ENCODE measurements around the genes AFAP1 and ACOX3.

DNA sequence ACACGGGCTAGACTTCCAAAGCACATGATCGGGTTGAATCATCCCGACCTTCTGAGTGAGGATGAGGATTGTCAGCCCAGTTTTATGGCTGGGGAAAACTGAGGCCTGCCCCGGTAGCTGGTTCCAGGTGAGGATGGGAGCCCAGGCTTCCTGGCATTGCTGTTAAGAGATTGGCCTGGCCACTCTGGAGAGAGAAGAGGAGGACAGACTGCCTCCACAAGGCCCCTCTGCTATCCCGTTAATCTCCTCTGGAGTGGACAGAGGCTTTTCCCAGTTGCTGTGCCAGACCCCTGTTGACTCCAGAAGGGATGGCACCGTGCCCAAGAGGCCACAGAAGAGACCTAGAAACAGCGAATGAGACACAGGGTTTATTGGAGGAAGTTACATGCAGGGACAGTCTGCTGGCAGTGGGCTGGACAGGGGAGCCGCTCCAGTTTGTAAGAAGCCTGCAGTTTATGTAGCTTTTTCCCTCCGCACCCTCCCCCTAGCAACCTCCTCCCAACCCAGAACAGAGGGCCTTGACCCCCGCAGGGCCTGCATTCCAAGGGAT lies 216.6 kb upstream of the PSAPL1 start:
- PRO-cap, result no peak
- RAMPAGE, long total RNA, result no peak

- PRO-cap, result no peak
- RAMPAGE, long total RNA, result no peak
These were observed 224.8 kb upstream of the PSAPL1 start for GRCh38 chr4:7659445-7659921.

DNA sequence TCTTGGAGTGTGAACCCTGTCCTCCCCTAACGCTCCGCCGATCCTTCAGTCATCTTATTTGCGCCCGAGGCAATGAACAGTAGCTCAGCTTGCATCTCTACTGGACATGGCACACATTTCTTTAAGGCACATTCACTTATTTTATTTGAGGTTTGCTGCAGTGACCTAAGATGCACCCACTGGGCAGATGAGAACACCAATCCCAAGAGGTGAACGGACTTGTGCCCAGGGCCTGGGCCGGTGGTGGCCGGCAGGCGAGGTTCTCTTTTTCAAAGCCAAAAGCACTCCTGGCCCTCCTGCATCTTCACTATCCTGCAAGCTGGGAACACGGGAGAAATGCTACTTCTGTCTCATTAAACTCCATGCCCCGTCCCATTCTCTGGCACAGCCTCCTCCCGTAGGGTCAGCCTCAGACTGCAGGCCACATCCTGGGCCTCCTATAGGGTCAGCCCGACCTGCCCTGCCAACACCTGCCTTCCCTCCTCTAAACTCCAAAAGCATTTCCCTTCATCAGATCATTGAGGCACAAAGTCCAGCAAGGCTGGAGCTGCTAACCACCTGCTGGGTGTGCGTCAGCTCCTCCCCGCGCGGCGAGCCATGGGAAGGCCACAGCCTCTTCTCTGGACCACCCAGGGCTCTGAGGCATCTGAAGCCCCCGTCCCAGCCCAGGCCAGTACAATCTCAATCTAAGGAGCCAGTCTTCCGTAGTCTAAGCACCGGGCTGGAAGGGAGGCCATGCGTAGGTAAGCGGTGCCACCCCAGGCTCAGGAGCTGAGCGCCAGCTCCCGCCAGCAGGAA lies 166.1 kb downstream of the AFAP1 start:
- PRO-cap, result no peak
- RAMPAGE, long total RNA, result no peak

- PRO-cap, result no peak
- RAMPAGE, long total RNA, result no peak
These were observed 150.5 kb downstream of the AFAP1 start for GRCh38 chr4:7789052-7789580.

DNA sequence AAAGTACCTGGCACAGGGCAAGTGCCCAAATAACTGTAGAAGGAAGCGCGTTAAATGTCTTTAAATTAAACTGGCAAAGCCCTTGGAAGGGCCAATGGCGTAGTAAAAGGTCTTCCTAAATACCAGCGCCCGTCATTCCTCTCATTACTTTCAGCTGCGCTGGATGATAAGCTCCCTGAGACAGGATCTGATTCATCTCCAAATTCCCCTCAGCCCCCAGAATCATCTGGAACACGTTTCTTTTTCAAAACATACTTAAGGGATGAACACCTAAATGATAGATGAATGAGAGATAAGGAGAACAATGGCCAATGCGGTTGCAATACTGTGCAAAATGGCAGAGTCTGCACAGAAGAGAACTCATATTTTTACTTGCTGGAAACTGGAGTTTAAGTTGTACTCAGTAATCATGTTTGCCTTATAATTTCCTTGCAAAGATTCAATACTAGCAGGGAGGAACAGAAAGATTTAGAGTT lies 95.0 kb downstream of the AFAP1 start:
- PRO-cap, result no peak
- RAMPAGE, long total RNA, result no peak

DNA sequence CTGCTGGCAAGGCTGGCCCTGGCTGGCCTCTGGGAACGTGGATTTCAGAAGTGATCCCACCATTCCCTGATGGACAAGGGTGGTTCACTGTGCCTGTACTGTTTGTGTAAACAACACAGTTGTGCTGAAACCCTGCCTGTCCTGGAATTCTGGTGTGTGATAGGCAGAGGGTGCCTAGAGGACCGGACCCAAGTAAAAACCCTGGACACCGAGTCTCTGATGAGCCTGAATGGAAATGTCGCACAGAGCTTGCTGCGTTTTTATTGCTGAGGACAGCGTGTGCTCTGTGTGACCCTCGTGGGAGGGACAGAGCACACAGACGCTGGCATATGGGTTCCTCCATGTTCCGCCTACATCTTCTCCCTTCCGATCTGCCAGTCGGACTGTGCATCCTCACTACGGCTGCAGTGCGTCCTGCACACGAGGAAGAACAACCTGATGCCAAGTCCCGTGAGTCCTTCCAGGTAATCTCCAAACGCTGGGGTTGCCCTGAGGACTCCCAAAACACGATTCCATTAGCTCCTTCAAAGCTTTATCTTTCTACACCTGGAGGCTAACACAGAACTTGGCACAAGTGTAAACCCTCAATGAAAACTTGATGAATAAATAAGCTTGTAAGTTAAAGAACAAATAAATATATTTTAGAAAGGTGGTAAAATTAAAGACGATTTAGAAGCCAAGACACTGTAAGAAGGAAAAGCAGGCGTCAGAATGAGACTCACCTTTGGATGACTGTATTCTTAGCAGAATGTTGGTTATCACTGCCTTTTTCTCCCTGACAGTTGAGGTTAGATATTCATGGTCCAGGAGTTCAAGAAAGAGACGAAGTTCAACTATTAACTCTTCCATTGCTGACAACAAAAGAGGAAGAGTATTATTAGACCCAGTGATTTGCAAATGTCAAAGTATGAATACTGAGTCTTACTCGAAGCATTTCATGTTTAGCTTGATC lies 68.2 kb downstream of the AFAP1 start:
- PRO-cap, result no peak
- RAMPAGE, long total RNA, result no peak

DNA sequence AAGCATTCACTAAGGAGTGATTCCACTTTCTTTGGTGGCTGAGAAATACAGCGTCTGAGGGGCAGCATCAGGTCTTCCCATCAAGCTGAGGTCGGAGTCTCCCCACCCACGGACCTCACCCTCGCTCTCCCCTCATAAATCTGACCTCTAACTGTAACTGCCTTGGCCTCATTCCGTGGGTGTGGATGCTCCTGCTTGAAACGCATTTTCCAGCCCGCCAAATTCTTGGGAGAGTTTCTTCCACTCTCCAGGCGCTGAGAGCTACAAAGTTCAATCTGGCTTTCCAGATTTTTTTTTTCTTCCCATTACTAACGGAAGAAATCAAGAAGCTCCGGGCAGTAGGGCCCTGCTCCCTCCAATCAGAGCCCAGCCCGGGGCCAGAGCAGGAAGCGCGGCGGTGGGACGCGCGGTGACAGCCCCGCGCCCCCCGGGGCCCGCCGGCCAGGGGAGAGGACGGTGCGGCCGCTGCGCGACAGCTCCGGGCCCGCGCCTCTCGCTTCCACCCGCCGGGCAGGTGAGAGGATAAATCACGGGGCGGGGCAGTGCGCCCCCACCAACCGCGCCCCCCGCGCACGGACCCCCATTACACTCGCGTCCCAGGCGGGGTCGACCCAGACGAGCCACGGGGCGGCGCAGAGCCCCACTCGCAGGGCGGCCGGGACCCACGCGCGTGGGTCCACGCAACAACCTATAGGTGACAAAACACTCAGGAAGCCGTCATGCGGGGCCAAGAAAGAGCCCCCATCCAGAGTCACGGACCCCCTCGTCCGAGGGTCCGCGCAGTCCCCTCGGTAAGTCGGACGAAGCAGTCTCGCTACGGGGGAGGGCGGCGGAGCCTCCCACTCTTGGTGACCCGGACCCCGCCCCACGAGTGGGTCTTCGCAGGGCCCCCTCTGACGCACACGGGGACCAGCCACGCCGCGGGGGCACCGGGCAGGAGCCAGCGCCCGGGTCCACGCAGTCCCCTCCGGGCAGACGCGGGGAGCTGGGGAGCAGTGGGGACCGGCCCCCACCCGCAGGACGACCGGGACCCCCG lies 896 bp downstream of the AFAP1 start:
- PRO-cap, result no peak
- RAMPAGE, long total RNA, result no peak

- PRO-cap, result no peak
- RAMPAGE, long total RNA, result no peak
These were observed at the start of gene AFAP1 for GRCh38 chr4:7939483-7940299. TSS of gene AFAP1 (minus strand) at chr4:7939861.

DNA sequence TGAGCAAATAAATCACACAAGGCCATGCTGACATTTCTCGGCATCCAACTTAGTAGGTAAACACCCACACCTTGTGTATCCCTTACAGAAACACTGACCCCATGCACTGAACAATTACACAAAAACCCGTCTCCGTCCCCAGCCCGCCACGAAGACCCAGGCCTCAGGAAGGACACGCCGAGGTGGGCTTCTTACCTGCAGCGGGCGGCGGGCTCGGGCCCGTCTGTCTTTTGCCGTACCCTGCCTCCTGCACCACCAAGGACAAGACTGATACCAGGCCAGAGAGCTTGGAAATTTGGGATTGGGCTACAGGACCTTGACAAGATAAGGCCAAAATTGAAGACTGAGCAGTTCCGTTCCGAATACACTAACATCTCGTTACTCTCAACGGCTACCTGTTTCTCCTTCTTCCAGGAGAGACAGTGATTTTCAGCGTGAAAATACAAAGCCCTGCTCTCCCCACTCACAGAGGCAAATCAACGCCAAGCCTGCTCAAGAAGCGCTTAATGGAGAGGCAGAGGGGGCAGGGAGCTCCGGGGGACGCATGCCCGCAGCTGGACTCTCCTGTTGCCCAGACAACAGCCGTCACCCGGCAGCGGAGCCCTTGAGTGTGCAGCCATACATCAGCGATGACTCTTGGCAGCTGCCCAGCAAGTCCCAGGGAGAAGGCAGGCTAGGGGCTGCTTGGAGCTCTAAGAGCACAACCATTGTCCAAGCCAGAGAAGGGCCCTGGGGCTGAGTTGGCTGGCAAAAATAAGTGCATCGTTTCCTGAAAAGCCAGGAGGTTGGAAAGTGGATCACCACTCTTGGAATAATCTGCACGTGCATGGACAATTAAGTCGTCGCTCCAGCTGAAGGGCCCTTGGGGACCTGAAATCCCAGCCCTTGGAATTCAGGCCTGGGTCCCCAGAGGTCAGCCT lies 70.8 kb upstream of the AFAP1 start:
- PRO-cap, result no peak
- RAMPAGE, long total RNA, result no peak

DNA sequence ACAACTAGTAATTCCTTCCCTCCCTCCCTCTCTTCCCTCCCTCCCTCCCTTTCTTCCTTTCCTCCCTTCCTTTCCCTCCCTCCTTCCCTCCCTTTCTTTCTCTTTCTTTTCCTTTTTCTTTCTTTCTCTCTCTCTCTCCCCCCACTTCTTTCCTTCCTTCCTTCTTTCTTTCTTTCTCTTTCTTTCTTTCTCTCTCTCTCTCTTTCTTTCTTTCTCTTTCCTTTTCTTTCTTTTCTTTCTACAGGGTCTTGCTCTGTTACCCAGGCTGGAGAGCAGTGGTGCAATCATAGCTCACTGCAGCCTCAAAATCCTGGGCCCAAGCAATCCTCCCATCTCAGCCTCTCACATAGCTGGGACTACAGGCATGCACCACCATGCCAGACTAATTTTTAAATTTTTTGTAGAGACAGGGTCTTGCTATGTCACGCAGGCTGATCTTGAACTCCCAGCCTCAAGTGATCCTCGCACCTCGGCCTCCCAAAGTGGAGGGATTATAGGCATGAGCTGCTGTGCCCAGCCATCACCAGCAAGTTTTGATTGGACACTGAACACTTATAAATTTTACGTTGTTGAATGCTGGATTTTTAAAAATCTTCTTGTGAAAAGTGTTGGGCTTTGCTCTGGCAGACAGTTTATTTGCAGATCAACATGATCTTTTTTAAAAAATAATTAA lies 63.6 kb downstream of the ABLIM2 start:
- PRO-cap, result no peak
- RAMPAGE, long total RNA, result no peak

DNA sequence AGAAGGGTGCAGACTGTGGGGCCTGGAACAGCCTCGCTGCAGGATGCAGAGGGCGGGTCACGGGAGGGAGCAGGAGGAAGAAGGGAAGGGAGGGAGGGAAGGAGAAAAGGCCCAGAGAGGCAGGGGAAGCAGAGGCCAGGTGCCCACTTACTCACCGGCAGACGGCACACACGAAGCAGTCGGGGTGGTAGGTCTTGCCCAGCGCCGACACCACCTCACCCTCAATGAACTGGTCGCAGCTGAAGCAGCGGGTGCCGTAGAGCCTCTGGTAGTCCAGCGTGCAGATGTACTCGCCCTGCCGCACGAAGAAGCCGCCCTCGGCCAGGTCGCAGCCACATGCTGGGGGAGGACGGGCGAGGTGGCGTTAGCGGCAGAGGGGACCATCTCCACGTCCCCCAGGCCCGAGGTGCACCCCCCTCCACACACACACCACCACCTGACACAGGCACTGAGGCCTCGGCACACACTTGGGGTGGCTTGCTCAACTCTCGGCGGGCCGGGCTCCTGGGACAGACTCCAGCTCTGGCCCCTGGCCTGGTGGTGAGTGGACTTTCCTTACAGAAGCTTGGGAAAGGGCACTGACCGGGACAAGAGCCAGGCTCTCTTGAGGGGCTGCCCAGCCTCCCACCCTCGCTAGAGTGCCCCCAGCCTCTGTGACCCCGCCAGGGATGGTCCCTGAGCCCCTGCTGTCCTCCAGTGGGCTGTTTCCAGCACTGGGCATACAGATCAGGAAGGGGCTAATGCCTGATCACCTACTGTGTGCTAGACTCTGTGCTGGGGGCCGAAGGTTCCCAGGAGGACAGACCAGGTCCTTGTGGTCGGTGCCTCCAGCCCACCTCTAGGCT lies 61.4 kb downstream of the ABLIM2 start:
- PRO-cap, result no peak
- RAMPAGE, long total RNA, result no peak

GRCh38 chr4:8120369-8120872 lies 38.2 kb downstream of the ABLIM2 start:
- PRO-cap, result no peak
- RAMPAGE, long total RNA, result no peak

GRCh38 chr4:8125508-8126336 lies 32.9 kb downstream of the ABLIM2 start:
- PRO-cap, result no peak
- RAMPAGE, long total RNA, result no peak

GRCh38 chr4:8188630-8189610 lies 10.2 kb upstream of the SH3TC1 start:
- PRO-cap, result no peak
- RAMPAGE, long total RNA, result no peak

GRCh38 chr4:8247510-8248125 lies 21.9 kb upstream of the HTRA3 start:
- PRO-cap, result no peak
- RAMPAGE, long total RNA, result no peak

GRCh38 chr4:8272954-8273393 lies 3.4 kb downstream of the HTRA3 start:
- PRO-cap, result no peak
- RAMPAGE, long total RNA, result no peak

DNA sequence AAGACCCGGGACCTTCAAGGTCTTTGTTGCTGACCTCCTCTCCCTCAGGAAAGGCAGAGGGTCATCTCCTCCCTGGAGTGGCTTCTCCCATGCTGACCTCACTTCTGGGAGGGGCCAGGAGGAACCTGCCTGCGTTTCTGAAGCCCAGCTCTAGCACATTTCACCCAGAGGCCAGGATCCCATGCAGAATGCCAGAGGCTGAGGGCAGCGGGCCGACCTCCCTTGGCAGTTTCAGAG lies 80.2 kb downstream of the HTRA3 start:
- PRO-cap, result no peak
- RAMPAGE, long total RNA, result no peak

DNA sequence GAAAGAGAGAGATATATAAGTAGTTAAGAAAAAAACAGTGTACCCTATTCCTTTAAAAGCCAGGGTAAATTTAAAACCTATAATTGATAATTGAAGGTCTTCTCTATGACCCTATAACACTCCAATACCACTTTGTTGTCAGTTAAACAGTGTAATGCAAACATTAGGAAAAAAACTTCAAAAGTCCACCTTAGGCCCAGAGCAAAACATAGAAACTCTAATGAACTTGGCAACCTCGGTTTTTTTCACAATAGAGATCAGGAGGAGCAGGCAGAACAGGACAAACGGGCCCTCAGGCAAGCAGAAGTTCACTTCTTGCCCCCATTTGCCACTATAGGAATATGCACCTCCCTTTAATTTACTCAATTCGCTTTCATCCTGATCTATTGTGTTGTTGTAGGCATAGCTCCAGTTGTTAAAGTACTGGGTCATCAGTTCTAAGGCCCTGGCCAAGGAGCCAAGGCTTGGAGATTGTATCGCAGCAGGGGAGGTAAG lies 18.2 kb downstream of the ACOX3 start:
- PRO-cap, result no peak
- RAMPAGE, long total RNA, result no peak

DNA sequence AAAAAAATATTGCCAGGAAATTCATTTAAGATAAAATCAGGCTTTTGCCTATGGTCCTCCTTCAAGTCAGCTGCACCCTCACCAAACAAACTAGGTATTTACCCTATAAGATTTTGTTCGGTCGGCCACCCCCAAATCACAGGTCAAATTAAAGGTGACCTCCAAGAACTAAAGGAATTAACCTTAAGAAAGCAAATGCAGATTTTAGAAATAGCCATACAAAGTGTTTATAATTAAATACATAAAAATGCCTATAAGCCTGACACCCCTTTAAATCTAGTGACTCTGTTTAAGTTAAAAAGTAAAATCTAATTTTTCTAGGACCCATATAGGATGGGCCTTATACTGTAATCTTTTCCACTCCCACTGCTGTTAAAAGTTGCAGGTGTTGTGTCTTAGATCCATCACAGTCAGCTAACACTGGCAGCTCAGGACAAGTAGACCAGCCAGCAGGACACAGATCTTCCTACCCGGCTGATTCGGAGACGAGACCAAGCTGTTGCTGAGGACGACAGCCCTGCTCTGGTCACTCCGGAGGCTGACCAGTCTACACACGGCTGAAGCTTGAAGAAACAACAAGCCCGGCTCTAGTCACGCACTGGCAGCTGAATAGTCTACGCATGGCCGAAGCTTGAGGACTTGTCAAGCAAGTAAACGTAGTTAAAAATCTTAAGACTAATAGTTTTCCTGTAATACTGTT lies 2.0 kb downstream of the ACOX3 start:
- PRO-cap, result no peak
- RAMPAGE, long total RNA, result no peak

GRCh38 chr4:8439931-8440943 lies at the start of gene ACOX3:
TSS of gene ACOX3 (minus strand) at chr4:8440723.
- PRO-cap, result bidirectional peak, plus-strand start at chr4:8440380, minus-strand start at chr4:8440277; bidirectional peak, plus-strand start at chr4:8440807, minus-strand start at chr4:8440723
- RAMPAGE, long total RNA, result start-site peak on the minus strand at chr4:8440723-8440731, 69 and 69 reads in 2 replicates